HepG2 (cell line): ENCODE data around the genes SCARF2 and KLHL22.

GRCh38 chr22:20095786-20096860 is 16.1 kb downstream of the DGCR8 start:
- RRBS, 2 experiments = no CpG with 5 or more reads among the region's 4 CpGs
CAGE:
- cytosol, long polyA minus RNA = no peak
- cytosol, long polyA plus RNA = no peak
- long polyA plus RNA = no peak
- nucleus, long polyA minus RNA = no peak
- nucleus, long polyA plus RNA = no peak

DNA sequence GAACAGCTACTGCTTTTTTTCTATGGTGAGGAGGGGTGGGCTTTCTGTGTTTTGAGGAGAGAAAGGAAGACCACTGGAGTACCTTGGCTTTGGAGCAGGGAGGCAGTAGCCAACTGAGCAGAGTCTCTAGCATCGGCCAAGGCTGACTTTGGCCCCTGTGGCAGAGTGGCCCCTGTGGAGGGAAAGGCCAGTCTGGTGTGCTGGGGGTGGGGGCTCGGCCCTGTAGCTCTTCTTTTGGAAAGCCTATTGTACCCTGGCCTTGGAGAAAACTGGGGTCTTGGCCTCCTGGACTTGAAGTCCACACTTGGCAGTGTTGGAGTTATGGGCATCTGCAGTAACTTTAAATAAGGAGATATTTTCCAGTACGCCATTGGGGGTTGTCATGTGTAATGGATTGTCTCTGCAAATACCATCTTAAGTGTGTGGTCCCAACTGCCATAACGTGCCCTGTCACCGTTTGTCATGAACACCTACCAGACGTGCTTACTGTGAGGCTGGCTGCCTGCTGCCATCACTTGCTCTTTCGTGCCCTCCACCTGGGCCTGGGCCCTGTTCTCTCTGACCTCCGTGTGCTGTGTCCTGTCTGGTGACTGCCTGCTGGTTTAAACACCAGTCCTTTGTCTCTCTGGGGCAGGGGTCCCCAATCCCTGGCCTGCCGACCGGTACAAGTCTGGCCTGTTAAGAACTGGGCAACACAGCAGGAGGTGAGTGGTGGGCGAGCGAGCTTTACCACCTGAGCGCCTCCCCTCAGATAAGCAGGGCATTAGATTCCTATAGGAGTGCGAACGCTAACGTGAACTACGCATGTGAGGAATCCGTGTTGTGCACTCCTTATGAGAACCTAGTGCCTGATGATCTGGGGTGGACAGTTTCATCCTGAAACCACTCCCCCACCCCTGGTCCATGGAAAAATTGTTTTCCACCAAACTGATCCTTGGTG is 3.7 kb upstream of the ZDHHC8 start:
- RRBS, 2 experiments = no CpG with 5 or more reads among the region's 18 CpGs
CAGE:
- cytosol, long polyA minus RNA = no peak
- cytosol, long polyA plus RNA = no peak
- long polyA plus RNA = no peak
- nucleus, long polyA minus RNA = no peak
- nucleus, long polyA plus RNA = no peak

- RRBS, 2 experiments = 94 to 97% methylated on average over 8 of the region's 56 CpGs
CAGE:
- cytosol, long polyA minus RNA = no peak
- cytosol, long polyA plus RNA = no peak
- long polyA plus RNA = no peak
- nucleus, long polyA minus RNA = no peak
- nucleus, long polyA plus RNA = no peak
These were observed 7.6 kb downstream of the CCDC188 start for GRCh38 chr22:20143126-20143819.

GRCh38 chr22:20203315-20204616 is 52.9 kb upstream of the CCDC188 start:
- RRBS, 2 experiments = no CpG with 5 or more reads among the region's 21 CpGs
CAGE:
- cytosol, long polyA minus RNA = no peak
- cytosol, long polyA plus RNA = no peak
- long polyA plus RNA = no peak
- nucleus, long polyA minus RNA = no peak
- nucleus, long polyA plus RNA = no peak

- RRBS, 2 experiments = 20 to 31% methylated on average over 10 to 13 of the region's 62 CpGs
CAGE:
- cytosol, long polyA minus RNA = no peak
- cytosol, long polyA plus RNA = no peak
- long polyA plus RNA = no peak
- nucleus, long polyA minus RNA = no peak
- nucleus, long polyA plus RNA = no peak
These were observed 21.1 kb downstream of the DGCR6L start for GRCh38 chr22:20298651-20299362.

GRCh38 chr22:20320965-20321551 is 1.2 kb upstream of the DGCR6L start:
- RRBS, 2 experiments = no CpG with 5 or more reads among the region's 12 CpGs
CAGE:
- cytosol, long polyA minus RNA = no peak
- cytosol, long polyA plus RNA = no peak
- long polyA plus RNA = no peak
- nucleus, long polyA minus RNA = no peak
- nucleus, long polyA plus RNA = no peak

DNA sequence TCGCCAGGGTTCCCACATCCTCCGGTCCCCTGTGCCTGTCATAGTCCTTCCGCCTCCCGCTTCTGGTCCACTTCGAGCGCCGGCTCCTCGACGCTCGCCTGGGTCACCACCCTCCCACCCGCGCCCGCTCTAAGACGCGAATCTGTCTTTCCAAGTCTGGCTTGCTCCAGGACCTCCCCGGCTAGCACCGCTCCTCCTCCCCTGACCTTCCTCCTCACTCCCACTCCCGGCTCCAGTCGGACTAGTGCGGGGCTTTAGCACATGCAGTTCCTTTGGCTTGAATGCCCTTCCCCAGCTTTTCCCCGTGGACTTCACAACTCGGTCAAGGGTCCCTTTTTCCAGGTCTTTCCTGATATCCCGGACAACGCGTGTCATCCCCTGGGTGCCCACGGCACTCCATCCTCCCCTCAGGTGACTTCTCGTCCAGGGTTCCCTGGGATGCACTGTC is 638 bp downstream of the SCARF2 start:
- RRBS, 2 experiments = 1 to 3% methylated on average over 12 of the region's 27 CpGs
CAGE:
- cytosol, long polyA minus RNA = no peak
- cytosol, long polyA plus RNA = no peak
- long polyA plus RNA = no peak
- nucleus, long polyA minus RNA = no peak
- nucleus, long polyA plus RNA = no peak

- RRBS, 2 experiments = 11% methylated on average over 52 to 64 of the region's 101 CpGs
CAGE:
- cytosol, long polyA minus RNA = no peak
- cytosol, long polyA plus RNA = start-site peak on the minus strand at chr22:20437772-20437935, 19 and 35 reads in 2 replicates
- long polyA plus RNA = start-site peak on the minus strand at chr22:20437656-20437949, 38 and 49 reads in 2 replicates
- nucleus, long polyA minus RNA = no peak
- nucleus, long polyA plus RNA = no peak
These were observed at the start of gene SCARF2 for GRCh38 chr22:20437411-20438235. Gene SCARF2, minus strand, starts transcription at chr22:20437825.

GRCh38 chr22:20438240-20438887 is 739 bp upstream of the SCARF2 start:
- RRBS, 2 experiments = 21% methylated on average over 2 of the region's 24 CpGs; no CpG with 5 or more reads in 1 of the 2 experiments
CAGE:
- cytosol, long polyA minus RNA = no peak
- cytosol, long polyA plus RNA = no peak
- long polyA plus RNA = no peak
- nucleus, long polyA minus RNA = no peak
- nucleus, long polyA plus RNA = no peak

DNA sequence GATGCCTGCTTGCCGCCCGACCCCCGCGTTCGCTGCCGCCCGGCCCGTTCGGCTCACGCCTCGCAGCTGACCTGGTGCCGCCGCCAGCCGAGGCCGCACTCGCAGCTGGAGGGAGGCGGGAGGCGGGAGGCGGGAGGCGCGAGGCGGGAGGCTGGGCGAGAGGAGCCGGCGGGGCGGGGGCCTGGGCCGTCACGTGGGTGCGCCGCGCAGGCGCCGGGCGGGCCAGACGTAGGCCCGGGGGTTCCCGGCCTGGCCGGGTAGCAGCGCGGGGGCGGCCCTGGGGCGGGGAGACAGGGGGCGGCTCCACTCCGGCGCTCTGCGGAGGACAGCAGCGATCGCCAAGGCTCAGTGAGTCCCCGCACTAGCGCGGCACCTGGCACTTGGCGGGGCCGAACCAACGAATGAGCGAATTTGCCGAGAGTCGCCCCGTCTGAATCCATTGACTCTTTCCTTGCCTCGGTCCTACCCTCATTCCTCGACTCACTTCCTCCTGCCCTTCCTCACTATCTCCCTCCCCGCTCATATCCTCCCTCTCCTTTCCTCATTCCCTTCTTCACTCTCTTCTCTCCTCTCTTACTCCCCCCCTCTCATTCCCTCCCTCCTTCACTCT is at the start of gene KLHL22:
KLHL22 (minus strand) TSS at position 107 of the 610 bp plus-strand sequence.
- RRBS, 2 experiments = 2% methylated on average over 24 of the region's 61 CpGs
CAGE:
- cytosol, long polyA minus RNA = no peak
- cytosol, long polyA plus RNA = start-site peak on the minus strand centred at position 153 of the sequence, 128 bp wide, 39 and 54 reads in 2 replicates; start-site peak on the plus strand centred at position 267 of the sequence, 84 bp wide, 26 and 37 reads in 2 replicates
- long polyA plus RNA = start-site peak on the minus strand centred at position 110 of the sequence, 43 bp wide, 54 and 30 reads in 2 replicates
- nucleus, long polyA minus RNA = no peak
- nucleus, long polyA plus RNA = start-site peak on the minus strand centred at position 130 of the sequence, 108 bp wide, 25 and 46 reads in 2 replicates; start-site peak on the plus strand centred at position 288 of the sequence, 38 bp wide, 28 and 50 reads in 2 replicates

GRCh38 chr22:20496299-20497223 is 966 bp upstream of the KLHL22 start:
- RRBS, 2 experiments = no CpG with 5 or more reads among the region's 40 CpGs
CAGE:
- cytosol, long polyA minus RNA = no peak
- cytosol, long polyA plus RNA = no peak
- long polyA plus RNA = no peak
- nucleus, long polyA minus RNA = no peak
- nucleus, long polyA plus RNA = no peak

GRCh38 chr22:20508582-20509228 is 1.3 kb downstream of the MED15 start:
- RRBS, 2 experiments = no CpG with 5 or more reads among the region's 13 CpGs
CAGE:
- cytosol, long polyA minus RNA = no peak
- cytosol, long polyA plus RNA = no peak
- long polyA plus RNA = no peak
- nucleus, long polyA minus RNA = no peak
- nucleus, long polyA plus RNA = no peak

DNA sequence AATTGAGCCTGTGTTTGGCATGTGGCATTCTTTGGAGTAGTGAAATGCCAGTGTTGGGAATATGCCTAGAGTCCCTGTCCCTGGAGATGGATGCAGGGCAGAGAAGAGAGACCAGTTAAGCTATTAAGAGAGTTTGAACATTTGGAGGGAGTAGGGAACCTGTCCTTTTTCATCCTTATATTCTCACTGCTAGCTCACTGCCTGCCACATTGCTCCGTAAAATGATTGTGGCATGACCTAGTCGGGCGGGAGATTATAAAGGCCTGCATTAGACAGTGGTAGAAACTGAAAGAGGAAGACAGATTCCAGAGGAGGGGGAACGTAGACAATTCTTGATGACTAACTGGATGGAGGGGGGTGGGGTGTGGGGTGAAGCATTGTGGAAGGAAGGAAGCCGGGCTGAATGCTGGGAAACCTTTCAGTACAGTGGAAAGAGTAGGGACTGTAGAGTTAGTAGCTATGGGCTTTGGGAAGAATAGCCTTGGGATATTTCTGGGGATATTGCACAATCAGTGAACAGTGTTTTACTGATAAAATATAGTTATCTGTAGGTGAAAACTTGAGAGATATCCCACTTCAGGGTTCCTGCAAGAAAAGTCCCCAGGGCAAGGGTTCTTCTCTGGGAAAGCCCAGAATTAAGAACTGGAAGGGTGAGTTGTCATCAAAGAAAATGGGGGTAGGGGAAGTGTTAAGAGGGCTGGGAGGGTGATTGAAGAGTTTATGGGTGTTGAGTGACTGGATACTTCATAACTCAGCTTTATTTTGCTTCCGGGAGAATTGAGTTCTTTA is 2.0 kb downstream of the MED15 start:
- RRBS, 2 experiments = no CpG with 5 or more reads among the region's 6 CpGs
CAGE:
- cytosol, long polyA minus RNA = no peak
- cytosol, long polyA plus RNA = no peak
- long polyA plus RNA = no peak
- nucleus, long polyA minus RNA = no peak
- nucleus, long polyA plus RNA = no peak

DNA sequence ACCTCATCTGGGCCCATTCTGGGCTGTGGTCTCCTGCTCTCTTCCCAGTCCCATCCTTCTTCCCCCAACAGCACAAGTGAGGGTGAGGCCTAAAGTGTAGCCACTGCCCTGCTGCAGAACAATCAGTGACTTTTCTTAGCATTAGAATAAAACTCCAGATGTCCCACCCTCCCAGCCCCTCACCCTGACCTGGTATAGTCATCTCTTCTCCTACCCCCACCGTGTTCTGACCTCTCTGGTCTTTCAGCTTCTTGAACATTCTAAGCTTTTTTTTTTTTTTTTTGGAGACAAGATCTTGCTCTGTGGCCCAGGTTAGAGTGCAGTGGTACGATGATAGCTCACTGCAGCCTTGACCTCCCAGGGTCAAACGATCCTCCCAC is 4.3 kb downstream of the MED15 start:
- RRBS, 2 experiments = no CpG with 5 or more reads among the region's 3 CpGs
CAGE:
- cytosol, long polyA minus RNA = no peak
- cytosol, long polyA plus RNA = no peak
- long polyA plus RNA = no peak
- nucleus, long polyA minus RNA = no peak
- nucleus, long polyA plus RNA = no peak

DNA sequence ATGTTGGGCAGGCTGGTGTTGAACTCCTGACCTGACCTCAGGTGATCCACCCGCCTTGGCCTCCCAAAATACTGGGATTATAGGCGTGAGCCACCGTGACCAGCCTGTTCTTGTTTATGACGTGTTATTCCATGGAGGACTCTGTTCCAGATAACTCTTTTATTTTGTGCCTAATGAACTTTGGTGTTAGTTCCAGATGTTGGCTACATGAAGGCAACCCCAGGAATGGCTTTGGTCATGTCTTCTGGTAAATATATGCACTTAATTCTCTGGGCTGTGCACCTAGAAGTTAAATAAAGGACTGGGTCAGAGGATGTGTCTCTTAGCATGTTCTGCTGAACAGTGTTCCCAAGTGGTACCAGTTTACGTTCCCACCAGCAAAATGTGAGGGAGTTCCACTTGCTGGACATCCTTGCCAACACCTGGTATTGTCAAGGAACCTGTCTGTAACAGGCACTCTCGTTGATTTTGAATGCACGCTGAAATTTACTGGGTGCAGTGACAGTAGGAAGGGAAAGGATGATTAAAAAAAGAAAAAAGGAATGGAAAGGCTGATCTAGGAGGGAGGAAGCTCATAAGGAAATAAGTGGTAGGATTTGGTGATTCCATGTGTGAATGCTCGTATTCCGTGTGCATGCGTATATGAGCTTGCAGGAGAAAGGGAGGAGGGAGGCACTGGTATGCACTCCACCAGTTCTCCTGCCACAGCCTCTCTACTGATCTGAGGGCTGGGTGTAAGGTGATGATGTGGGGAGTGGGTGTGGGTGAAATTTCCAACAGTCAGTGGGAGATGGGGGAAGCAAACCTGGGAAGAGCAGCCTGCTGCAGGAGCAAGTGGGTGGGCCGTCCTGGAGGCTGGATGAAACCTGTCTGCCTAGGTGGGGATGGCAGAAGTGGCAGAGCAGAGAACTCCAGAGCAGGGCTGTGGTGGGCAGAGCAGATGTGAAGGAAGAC is 14.8 kb downstream of the MED15 start:
- RRBS, 2 experiments = no CpG with 5 or more reads among the region's 11 CpGs
CAGE:
- cytosol, long polyA minus RNA = no peak
- cytosol, long polyA plus RNA = no peak
- long polyA plus RNA = no peak
- nucleus, long polyA minus RNA = no peak
- nucleus, long polyA plus RNA = no peak

GRCh38 chr22:20553716-20554441 is 46.5 kb downstream of the MED15 start:
- RRBS, 2 experiments = no CpG with 5 or more reads among the region's 8 CpGs
CAGE:
- cytosol, long polyA minus RNA = no peak
- cytosol, long polyA plus RNA = no peak
- long polyA plus RNA = no peak
- nucleus, long polyA minus RNA = no peak
- nucleus, long polyA plus RNA = no peak

- RRBS, 2 experiments = no CpG with 5 or more reads among the region's 12 CpGs
CAGE:
- cytosol, long polyA minus RNA = no peak
- cytosol, long polyA plus RNA = no peak
- long polyA plus RNA = no peak
- nucleus, long polyA minus RNA = no peak
- nucleus, long polyA plus RNA = no peak
These were observed 99.1 kb downstream of the MED15 start for GRCh38 chr22:20606459-20606910.

DNA sequence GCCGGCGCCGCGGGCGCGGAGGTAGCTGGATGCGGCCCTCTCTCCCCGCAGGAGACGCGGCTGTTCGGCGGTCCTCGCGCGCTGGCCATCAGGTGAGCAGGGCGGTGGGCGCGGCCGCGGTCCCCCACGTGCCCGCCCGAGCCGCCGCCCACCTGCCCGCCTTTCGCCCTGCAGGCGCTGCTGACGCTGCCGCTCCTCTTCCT is 69.9 kb upstream of the SERPIND1 start:
- RRBS, 2 experiments = no CpG with 5 or more reads among the region's 30 CpGs
CAGE:
- cytosol, long polyA minus RNA = no peak
- cytosol, long polyA plus RNA = no peak
- long polyA plus RNA = no peak
- nucleus, long polyA minus RNA = no peak
- nucleus, long polyA plus RNA = no peak

DNA sequence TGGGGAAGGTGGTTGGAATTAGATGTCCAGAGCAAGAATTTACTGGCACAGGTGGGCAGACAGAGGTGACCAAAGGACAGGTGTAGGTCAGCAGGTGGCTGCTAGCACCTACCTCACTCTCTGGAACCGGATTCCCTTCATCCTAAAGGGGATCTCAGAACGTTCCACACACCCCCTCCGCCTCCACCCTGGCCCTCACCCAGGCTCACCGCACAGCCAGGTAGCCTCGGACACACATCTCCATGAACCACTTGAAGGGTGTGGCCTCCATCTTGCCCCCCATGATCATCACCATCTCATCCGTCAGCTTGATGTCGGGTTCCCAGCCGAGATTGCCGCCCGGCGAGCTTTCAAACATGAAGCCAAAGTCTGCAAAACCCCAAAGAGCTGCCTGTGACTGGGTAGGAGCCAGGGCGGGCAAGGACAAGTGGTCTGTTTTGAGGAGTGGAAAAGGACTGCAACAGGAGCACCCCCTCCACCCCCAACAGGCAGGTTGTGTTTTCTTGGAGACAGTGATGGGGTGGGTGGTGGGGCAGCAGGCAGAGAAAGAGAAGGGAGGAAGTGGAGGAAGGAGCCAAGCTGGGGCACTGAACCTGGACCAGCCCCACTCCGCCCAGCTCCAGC is 63.3 kb upstream of the SERPIND1 start:
- RRBS, 2 experiments = no CpG with 5 or more reads among the region's 13 CpGs
CAGE:
- cytosol, long polyA minus RNA = no peak
- cytosol, long polyA plus RNA = no peak
- long polyA plus RNA = no peak
- nucleus, long polyA minus RNA = no peak
- nucleus, long polyA plus RNA = no peak

DNA sequence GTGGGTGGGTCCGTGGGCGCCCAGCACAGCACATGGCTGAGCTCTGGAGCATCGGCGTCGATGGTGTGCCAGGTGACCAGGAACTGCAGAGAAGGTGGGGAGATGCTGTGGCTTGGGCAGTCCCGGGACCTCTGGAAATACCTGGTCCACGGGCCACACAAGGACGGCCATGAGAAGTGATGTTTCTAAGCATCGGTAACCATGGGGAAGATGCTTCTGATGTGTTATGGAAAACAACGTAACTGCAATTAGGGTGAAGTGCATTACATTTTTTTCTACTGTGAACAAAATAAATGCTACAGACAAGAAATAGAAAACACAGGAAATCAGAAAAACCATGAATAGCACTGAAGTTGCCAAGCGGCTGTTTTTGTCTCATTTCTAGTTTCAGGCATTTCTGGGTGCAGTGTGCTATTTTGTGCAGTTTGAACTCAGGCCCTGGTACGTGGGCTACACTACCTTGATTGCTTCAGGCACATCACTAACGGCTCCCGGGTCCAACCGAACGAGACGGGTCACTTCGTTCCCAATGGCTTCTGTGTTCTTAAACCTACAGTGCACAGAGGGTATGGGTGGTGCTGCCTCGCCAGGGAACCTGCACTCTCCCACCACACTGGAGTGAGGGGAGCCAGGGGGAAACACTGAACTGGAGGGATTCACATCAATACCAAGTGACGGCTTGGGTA is 46.5 kb upstream of the SERPIND1 start:
- RRBS, 2 experiments = no CpG with 5 or more reads among the region's 20 CpGs
CAGE:
- cytosol, long polyA minus RNA = no peak
- cytosol, long polyA plus RNA = no peak
- long polyA plus RNA = no peak
- nucleus, long polyA minus RNA = no peak
- nucleus, long polyA plus RNA = no peak